ENCODE data around the genes PHLPP1 and SERPINB11.

- RRBS: no CpG with 5 or more reads among the region's 4 CpGs
Observed at GRCh38 chr18:62300535-62301063, 24.5 kb upstream of the TNFRSF11A start.

- RRBS: no CpG with 5 or more reads among the region's 7 CpGs
Observed at GRCh38 chr18:62327787-62328487, 2.8 kb downstream of the TNFRSF11A start.

DNA sequence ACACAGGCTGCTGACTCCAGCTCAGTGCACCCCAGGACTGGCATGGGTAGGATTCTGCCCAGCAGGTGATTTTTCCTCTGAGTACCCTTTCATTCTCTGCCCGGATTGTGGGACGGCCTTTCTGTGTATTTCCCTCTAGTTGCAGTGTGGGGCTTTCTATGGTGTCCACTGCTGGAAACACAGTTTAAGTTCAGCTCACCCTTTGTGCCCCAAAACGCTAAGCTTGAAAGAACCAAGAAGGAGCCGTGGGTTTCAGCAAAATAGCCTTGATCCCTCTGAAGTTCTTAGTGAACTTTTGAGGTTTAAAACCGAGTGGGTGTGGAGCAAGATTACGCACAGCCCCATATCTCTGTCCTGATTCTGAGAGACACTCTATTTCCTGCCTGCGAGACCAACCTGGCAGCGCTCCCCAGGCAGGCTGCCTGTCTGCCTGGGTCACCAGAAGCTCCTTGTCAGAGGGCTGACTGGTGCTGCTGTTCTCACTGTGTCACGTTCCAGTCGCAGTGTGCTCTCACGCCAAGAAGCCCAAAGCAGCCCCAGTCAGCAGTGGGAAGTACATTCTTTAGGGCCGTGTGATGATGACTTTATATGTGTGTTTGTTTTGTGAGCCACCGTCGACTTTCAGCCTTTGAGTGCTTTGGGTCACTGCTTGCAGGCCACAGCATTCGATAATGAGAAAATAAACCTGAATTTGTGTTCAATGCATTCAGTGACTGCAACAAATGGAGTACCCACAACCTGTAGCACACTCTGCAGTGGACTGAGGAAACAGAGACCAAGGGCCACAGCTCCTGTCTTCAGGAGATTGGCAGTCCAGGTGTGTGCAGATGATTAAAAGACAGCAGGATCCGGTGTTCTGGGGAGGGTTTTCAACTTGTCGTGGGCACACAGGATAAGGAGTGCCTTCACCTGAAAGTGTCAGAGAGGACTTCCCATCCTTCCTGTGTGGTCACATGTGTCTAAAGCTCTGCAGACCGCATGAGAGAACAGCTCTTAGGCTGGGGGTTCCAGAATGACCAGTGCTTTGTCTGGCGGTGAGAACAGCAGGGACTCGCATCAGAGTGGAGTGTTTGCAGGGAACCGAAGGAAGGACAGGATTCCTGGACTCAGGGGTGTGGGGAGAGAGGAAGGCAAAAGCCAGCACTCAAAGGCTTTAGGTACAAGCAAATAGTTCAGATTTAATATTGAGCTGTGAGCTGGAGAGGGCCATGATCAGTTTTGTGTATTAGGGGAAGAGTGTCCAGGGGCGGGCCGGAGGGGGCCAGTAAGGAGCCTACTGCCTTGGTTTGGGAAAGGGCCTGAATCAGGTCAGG, 4.7 kb downstream of the TNFRSF11A start:
- RRBS: no CpG with 5 or more reads among the region's 23 CpGs

DNA sequence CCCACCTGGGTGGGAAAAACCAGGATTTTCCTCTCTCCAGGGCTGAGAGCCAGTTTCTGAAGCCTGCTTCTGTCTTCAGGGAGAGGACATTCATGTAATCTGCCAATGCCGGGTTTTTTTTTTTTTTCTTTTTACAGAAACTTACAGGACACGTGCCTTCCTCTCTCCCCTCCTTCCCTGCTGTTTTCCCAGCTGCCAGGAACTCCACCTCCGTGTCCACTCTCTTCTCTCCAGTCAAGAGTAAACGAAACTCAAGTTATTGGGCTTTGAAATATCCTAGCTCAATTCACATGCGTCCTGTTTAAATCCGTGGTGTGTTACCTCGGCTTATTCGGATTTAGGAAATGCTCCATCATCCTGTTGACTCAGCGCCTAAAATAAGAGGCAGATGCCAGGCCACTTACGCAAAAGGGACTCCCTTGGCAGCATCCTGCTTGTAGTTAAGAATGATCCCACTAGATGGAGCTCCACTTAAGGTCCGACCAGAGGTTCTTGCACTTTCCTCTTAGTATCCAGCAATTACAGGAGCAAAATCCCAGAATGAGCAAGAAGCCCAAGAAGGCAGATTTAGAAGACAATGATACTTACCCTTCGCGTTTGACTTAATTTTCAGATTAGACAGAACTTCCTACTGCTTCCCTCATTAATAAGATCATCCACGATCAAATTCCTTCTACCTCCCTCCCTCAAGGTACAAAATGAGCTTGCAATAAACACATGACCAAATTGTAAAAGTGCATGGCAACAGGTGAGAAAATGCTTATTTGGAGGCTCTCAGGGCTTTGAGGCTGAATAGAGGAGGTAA, 97.2 kb upstream of the ZCCHC2 start:
- RRBS: no CpG with 5 or more reads among the region's 14 CpGs

DNA sequence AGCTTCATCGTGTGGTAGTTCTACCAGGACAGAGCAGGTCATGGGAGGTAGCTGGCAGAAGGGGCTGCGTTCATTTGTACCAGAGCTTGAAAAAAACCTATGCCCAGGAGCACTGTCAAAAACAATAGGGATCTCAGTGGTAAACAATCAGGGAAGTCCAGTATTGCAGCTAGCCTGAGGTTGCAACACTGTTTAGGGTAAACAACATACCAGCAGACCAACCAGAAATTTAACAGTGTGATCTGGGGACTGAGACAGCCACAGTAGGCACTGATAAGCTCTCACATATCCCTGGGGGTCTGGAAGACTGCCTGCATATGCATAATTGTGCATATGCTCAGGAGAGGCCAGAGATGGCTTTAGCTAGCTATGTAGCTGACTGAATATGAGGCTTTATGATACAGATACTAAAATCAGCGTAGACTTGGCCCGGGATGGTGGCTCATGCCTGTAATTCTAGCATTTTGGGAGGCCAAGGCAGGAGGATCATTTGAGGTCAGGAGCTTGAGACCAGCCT, 12.0 kb upstream of the ZCCHC2 start:
- RRBS: no CpG with 5 or more reads among the region's 4 CpGs

DNA sequence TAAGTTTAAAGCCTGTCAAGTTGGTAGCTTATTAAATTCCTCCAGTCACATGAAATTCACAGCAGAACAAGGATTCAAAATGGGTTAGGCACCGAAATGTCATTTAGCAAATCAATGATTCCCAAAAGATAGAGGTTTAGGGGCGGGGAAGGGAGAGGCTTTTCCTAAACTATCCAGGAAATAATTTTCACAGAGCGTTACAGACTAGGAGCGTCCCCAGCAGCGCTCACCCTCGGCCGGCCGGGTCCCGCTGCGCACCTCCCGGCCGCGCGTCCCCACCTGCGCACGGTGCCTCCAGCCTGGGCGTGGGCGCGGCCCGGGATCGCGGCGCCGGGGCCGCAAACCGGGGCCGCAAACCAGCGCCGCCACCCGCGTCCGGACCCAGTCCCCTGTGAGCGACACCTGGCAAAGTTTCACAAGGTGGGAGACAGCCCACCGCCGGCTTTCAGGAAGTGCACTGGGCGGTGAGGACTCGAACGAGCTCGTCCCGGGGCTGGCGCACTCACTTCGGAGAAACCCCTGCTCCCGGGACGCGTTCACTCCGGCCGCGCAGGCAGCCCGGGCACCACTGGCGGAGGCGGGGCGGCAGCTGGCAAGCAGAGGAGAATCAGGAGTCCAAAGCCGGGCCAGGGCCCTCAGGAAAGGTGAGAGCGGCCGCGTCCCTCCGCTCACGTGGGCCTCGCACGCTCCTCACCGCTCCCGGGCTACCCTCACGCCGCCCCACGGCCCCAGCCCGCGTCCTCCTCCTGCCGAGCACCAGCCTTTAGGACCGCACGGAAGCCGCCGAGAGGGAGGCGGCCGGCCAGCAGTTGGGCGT, 535 bp upstream of the ZCCHC2 start:
- RRBS: 2% methylated on average over 43 of the region's 75 CpGs

DNA sequence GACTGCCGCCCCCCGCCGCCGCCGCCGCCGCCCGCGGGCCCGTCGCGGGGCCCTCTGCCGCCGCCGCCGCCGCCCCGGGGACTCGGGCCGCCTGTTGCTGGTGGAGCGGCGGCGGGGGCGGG, 578 bp downstream of the ZCCHC2 start:
- RRBS: 2% methylated on average over 7 of the region's 24 CpGs

- RRBS: 2% methylated on average over 42 of the region's 87 CpGs
Observed at GRCh38 chr18:62715433-62715993, at the start of gene PHLPP1. TSS of gene PHLPP1 (plus strand) at chr18:62715541.

DNA sequence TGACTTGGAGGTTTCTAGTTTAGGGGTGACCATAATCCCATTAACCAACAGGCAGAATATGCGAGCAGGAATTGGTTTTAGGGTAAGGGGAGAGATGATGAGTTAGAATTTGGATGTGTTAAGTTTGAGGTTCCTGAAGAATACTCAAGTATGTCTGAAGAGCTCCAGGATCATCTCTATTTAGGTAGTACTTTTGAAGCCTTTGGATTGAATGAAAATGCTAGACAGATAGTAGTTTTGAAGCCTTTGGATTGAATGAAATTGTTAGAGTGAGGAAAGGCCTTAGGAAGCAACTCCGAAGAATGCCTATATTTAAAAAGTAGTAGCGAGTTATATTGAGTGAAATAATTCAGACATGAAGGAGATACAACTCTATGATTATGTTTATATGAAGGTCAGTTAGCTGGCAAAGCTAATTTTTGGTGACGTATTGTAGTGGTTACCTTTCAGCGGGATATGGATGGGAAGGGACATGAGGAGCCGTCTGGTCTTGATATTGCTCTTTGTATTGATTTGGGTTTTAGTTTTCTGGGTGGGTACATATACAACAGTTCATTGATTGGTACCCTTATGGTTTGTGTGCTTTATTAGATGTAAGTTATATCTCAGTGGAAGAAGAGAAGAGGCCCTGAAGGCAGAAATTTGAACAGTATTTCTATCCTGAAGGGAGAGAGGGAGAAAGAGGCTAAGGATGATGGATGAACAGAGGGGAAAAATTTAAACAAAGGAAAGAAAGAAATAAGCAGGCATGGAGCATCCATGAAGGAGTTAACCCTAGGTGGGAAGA, 23.8 kb downstream of the PHLPP1 start:
- RRBS: no CpG with 5 or more reads among the region's 6 CpGs

GRCh38 chr18:63100085-63100841, 219.3 kb downstream of the BCL2 start:
- RRBS: no CpG with 5 or more reads among the region's 10 CpGs

DNA sequence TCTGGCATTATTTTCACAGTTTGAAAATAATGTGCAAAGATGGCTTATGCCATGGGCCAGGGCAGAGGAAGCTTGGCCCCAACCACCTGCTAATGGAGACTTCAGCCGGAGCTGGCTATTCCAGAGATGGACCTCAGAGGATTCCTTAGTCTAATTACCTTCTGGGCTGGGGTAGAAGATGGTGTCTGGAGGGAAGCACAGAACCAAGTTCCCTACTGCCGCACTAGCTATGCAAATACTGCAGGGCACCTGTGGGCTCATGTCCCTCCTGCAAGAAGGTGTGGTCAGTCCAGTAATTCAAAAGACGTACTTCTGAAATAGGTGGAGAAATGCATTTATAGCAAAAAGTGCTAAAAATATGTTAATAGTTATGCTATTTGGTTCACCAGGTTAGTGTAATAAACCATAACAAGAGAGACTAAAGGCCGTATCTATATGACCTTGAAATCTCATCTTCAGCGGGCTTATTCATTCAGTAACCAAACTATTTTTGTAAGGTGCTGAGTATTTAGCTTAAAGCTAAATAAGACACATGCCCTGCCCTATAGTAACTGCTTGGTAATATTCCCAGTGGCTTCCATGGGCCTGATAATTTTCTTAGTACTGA, 180.5 kb downstream of the BCL2 start:
- RRBS: no CpG with 5 or more reads among the region's 5 CpGs

- RRBS: no CpG with 5 or more reads among the region's 21 CpGs
Observed at GRCh38 chr18:63141145-63142372, 178.0 kb downstream of the BCL2 start.

DNA sequence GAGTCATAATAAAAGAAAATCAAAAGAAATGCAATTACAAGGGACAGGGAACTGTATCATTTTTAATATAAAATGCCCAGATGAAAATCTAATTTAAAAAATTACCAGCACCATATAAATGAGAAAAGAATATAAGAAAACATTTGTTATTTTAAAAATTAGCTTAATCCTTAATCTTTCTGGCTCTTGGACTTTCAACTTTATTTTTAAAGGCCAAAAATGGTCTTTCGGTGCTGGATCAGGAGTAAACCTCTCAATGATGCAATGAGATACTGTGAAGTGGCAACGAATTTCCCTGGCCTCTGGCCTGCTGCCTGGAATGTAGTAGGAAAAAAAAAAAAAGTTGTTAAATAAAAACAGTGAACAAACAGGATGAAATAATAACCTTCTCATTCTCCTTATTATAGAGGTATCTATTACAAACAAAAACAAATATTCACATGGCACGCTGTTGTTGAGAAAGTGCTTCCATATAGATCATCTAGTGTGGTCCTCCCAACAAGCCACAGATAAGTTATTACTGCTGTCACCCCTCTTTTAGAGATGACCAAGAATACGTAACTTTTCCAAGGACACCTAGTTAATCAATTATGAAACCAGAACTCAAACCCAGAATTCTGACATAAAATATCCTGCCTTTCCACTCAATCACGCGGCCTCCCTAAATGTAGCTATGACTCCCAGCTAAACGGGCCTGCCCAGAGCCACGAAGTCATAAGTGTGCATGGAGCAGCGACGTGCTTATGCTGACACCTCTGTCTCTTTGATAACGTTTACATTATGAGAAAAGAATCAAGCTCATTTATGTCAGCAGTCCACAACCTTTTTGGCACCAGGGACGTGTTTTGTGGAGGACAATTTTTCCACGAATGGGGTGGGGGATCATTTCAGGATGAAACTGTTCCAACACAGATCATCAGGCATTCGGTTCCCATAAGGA, 171.0 kb downstream of the BCL2 start:
- RRBS: no CpG with 5 or more reads among the region's 14 CpGs

DNA sequence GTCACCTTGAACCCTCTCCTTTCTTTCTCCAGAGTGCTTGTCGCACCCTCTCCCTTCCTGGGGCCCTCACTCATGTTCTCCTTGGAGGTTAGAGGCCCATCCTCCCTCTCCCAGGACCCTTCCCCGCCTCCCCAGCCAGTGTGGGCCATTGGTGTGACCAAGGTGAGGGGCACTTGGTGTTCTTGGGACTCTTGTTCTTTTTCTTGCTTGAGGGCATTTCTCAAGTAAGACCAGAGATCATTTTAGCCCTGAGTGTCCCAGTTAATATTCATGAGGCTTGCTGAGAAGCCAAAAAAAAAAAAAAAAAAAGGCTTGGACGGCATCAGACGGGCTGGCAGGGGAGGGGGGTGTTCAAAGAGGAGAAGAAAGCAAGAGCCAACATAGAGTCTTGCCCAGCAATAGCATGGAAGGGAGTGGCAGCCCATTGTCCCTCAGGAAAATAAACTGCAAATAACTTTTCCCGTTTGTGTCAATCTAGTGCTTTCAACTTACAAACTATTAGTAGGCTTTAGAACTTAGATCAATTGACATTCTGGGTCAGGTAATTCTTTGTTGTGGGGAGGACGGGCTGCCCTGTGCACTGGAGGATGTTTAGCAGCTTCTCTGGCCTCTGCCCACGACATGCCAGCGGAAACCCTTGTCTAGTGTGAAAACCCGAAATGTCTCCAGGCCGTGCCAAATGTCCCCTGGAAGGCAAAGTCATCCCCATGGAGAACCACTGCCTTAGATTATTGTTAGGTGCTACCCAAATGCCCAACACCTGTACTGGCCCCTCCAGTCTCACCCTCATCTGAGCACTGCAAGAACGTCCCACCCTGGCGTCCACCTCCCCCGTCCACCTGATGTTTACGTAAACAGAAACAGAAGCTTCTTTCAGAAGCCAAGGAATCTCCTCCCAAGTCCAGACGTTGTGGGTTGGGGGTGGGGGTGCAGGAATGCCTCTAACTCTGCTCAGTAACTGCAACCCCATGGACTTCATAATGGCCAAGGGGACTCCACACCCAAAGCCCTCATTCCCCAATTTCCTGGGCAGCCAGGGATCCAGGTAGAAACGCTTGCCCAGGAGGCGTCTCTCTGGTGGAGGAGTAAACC, 163.4 kb downstream of the BCL2 start:
- RRBS: no CpG with 5 or more reads among the region's 17 CpGs

DNA sequence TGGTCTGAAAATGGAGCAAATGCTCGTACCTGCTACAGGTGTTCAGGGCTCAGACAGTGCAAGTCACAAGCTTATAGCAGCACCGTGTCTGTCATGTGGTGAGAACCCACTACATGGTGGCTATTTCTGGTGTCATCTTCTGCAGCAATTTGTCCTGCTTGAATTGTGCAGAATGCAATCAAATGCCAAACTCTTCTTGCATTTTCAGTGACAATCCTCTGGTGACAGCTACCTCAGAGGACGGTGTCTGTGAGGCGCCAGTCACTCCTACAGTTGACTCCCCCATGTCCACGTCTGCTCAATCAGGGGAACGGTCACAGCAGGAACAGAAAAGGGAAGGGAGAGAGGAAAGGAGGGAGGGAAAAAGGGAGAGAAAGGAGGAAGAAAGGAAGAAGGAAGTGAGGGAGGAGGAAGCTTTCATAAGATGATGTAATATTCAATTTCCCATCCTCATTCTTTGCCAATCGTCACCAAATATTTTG, 122.2 kb downstream of the BCL2 start:
- RRBS: no CpG with 5 or more reads among the region's 7 CpGs

DNA sequence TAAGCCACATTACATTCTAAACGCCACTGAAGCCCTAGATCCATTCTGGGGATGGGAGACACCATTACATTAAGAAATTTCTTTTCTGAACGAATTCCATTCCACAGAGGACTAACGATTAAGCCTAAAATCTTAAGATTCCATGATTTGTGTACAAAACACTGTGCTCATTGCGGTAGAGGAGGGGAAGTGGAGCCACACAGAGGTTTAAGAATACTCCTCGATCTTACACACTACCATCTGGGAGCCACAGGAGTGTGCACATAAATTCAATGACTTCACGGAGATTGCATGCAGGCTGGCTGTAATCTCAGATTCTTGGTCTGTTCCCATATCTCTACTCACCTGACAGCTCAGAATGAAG, 822 bp downstream of the VPS4B start:
- RRBS: no CpG with 5 or more reads among the region's 6 CpGs

DNA sequence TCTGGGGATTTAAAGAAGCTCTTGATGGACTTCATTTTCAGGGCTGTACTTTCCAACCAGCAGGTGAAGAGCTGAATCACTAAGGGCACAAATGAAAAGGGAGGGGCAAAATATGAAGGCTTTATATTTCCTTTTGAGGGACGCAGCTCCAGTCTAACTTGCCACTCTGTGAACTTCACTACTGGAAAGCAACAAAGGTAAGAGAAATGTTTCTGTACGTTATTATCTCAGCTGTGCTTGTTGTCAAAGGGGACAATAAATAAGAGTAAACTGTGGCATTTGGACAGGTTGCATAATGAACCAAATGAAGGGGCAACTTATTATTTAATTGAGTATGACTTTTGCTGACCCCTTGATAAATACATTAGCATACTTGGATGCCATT, at the start of gene SERPINB11:
TSS of gene SERPINB11 (plus strand) at position 151 of the 385 bp plus-strand sequence.
- RRBS: no CpG with 5 or more reads among the region's 2 CpGs

- RRBS: no CpG with 5 or more reads among the region's 3 CpGs
Observed at GRCh38 chr18:63974269-63975178, 4.6 kb downstream of the SERPINB8 start.

- RRBS: no CpG with 5 or more reads among the region's 15 CpGs
Observed at GRCh38 chr18:67215014-67215724, 301.4 kb downstream of the DSEL start.